Placental epithelial cell (primary cell): Measurements from ENCODE around the genes DHCR7, KRTAP5-8 and DEFB108B.

GRCh38 chr11:70319642-70320240 lies 49.3 kb downstream of the PPFIA1 start:
- CAGE, long polyA plus RNA = no peak

- CAGE, long polyA plus RNA = no peak
Observed at GRCh38 chr11:70321051-70321536, 50.6 kb downstream of the PPFIA1 start.

DNA sequence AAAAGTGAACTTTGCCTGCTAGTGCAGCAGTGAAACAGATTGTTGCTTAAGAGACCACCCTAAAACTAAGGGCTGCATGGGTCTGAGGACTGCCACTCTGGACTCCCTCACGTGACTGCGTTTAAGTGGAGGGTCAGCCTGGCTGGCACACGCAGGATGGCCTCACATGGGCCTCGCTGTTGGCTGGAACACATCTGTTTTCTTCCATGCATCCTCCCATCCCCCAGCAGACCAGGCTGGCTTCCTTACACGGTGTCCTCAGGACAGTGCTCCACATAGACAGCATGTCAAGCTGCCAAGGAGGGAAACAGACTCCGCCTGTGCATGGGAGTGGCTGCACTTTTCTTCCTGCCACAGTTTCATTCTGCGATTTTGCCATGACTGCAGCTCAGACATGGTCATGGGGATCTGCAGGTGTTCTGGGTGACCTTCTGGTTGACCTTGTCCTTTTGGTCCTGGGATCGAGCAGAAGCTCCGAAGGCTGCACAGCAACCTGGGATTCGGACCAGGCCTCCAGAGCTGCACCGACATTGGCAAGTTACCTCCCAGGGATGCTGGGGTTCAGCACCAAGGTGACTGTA lies 344.2 kb downstream of the SHANK2 start:
- CAGE, long polyA plus RNA = no peak

- CAGE, long polyA plus RNA = no peak
Observed at GRCh38 chr11:71153004-71153818, 99.2 kb downstream of the SHANK2 start.

DNA sequence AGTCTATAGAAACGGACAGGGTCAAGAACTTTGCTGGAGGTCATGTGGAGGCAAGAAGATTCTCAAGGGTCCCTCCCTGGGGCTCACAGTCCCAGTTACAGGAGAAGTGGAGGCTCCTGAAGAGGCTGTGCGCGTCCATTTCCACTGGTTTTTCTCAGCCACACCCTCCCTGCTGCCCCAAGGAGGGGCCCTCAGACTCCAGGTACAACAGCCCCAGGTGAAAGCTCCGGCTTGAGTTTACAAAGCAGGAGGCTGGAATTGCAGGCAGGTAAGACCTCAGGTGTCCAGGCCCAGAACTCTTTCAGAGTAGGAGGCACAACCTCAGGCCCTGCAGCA lies 3.1 kb downstream of the SHANK2 start:
- CAGE, long polyA plus RNA = no peak

- CAGE, long polyA plus RNA = no peak
Observed at GRCh38 chr11:71390695-71391045, 57.5 kb downstream of the DHCR7 start.

- CAGE, long polyA plus RNA = no peak
Observed at GRCh38 chr11:71448253-71449388, at the start of gene DHCR7. TSS of gene DHCR7 (minus strand) at chr11:71448393.

GRCh38 chr11:71451835-71452136 lies 1.2 kb upstream of the NADSYN1 start:
- CAGE, long polyA plus RNA = no peak

GRCh38 chr11:71534669-71535241 lies 3.1 kb upstream of the KRTAP5-8 start:
- CAGE, long polyA plus RNA = no peak

DNA sequence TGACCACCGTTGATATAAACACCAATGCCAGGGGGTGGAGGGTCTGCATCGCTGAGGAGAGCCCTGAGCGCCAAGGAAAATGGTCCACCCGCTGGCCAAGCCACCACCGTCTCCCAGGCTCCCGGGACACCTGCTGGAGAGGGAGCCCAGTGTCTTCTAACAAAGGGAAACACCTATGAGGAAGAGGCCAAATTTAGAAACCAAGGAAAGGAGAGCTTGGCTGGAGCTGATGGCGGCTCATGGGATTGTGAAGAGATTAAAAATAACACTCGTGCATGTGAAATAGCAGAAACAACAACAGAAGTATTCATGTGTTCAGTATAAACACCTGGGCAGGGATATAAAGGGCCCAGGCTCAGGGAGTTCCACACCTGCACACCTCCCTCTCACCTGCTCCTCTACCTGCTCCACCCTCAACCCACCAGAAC lies at the start of gene KRTAP5-8:
KRTAP5-8 (plus strand) TSS at position 399 of the 428 bp plus-strand sequence.
- CAGE, long polyA plus RNA = no peak

GRCh38 chr11:71832983-71833312 lies at the start of gene DEFB108B:
TSS of gene DEFB108B (plus strand) at chr11:71833200.
- CAGE, long polyA plus RNA = no peak

DNA sequence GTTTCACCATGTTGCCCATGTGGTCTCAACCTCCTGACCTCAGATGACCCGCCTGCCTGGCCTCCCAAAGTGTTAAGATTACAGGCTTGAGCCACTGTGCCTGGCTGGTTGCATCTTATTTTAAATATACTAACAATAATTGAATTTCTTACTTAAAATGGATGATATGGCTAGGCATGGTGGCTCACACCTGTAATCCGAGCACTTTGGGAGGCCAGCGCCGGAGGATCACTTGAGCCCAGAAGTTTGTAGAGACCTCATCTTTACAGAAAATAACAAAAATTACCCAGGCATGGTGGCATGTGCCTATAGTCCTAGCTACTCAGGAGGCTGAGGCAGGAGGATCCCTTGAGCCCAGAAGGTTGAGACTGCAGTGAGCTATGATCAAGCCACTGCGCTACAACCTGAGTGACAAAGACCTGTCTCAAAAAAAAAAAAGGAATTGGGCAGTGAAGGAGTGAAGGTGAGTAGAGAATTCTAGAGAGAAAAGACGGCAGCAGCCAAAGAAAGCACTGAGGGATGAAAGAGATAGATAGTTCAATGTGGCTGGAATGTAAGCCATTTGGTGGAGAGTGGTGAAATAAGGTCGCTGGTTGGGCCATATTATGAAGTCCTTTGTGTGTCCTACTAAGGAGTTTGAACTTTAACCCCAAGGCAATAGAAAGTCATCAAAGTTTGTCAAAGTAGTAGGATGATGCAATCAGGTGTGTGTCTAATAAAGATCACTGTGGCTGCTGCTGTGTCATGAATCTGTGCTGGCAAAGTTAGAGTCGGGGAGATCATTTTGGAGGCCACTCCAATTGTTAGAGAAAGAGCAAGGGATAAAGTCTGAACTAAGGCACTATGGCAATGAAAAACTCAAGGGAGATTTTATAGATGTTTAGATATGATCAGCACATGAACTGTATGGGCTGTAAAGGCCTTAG lies 18.5 kb downstream of the RNF121 start:
- CAGE, long polyA plus RNA = no peak

GRCh38 chr11:72058286-72058992 lies 21.9 kb downstream of the NUMA1 start:
- CAGE, long polyA plus RNA = no peak

- CAGE, long polyA plus RNA = no peak
Observed at GRCh38 chr11:72069241-72069706, 11.1 kb downstream of the NUMA1 start.

GRCh38 chr11:72085766-72086357 lies 5.2 kb downstream of the LRRC51 start:
- CAGE, long polyA plus RNA = no peak

- CAGE, long polyA plus RNA = no peak
Observed at GRCh38 chr11:72111561-72111900, 964 bp downstream of the ANAPC15 start.

- CAGE, long polyA plus RNA = no peak
Observed at GRCh38 chr11:72225646-72226334, 1.2 kb downstream of the INPPL1 start.

- CAGE, long polyA plus RNA = no peak
Observed at GRCh38 chr11:72681000-72681932, 7.0 kb upstream of the PDE2A start.

DNA sequence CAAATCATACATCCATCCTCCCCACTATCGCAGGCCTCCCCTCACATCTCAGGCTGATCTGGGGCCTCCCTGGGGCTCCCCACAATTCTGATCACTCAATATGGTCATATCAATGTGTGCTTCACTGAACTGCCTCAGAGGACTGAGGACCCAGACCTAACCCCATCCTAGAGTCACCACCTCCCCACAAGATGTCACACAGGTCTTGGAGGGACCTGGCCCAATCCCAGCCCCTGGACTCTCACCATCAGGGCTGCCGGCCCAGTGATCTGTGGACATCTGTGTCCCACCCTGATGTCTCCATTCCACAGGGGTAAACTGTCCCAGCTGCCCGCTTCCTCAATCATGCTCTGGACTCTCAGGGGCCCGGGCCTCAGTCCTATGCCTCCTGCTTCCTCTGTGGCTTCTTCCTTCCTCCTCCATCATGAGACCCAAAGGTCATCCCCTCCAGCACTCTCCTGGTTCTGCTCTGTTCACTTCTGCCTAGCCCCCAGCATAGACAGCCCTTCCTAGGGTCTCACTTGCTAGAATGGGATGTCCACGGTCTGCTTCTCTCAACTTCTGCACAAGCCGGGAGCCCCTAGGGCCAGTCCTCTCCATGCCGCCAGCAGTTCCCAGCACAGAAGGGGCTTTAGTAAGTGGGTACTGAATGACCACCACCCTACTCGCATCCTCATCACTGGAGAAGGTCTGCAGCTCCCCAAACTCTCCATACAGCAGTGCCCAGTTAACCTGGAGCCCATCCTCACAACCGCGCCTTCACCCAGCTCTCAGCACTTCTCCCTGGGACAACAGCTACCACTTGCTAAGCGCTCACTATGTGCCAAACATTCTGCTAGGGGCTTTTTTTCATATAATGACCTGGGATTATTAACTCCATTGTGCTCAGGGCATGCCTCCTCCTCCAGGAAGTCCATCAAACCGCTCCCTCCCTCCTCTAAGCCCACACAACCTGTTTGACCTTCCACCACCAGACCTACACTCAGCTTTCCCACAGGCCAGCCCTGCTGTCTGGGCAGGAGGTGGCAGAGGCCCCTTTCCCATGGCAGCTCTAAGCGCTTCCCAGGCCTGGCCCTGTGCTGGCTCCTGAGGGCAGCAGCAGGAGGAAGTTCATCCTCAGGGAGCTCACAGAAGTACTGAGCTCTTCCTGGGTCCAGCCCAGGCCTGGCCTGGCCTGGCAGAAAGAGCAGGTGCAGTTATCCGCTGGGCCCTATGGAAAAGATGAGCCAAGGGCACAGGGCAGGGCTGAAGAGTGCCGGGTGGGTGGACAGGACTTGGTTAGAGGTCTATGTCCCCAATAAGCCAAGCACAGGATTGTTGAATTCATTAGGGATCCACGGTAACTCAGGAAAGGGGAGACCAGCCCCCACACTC lies 31.8 kb downstream of the ARAP1 start:
- CAGE, long polyA plus RNA = no peak

DNA sequence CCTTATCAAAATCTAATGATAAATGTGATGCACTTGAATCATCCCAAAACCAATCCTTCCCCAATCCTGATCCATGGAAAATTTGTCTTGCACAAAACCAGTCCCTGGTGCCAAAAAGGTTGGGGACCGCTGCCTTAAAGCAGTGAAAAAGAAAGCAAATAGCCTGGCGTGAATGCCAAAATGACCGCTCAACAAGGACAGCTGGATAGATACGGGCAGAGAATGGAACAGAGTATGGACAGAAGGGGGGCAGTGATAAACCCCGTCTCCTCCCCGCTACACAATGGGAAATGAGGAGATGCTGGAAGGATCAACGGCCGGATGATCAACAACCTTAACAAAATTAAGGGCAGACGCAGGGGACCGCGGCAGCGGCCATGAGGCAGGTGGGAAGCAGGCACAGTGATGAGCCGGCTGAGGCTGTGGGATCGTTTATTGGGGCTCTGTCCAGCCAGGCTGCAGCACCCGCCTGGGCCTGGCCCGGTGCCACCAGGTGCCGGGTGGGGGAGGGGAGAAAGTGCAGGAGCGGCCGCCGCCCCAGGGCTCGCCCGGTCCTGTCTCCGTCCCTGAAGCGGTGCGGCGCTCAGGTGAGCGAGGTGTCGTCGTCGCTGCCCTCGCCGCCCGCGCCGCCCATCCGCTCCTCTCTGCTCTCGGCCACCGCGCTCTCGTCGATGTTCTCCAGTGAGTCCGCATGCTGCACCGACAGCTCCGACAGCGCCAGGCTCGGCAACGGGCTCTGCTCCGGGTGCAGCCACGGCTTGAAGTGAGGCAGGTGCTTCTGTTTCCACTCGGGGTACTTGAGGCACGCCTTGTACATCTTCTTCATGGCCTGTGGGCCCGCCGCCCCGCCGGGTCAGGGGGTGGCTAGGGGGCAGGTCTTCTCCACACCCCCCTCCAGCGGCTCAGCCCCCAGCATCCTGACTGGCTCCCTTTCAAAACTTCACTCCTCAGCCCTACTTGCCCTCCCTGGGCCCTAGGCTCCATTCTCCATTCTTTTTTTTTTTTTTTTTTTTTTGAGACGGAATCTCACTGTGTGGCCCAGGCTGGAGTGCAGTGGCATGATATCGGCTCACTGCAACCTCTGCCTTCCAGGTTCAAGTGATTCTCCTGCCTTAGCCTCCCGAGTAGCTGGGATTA lies 2.5 kb upstream of the ARAP1 start:
- CAGE, long polyA plus RNA = no peak